Pericardium (tissue), 1 donor: ENCODE measurements around a stretch of chr10.

DNA sequence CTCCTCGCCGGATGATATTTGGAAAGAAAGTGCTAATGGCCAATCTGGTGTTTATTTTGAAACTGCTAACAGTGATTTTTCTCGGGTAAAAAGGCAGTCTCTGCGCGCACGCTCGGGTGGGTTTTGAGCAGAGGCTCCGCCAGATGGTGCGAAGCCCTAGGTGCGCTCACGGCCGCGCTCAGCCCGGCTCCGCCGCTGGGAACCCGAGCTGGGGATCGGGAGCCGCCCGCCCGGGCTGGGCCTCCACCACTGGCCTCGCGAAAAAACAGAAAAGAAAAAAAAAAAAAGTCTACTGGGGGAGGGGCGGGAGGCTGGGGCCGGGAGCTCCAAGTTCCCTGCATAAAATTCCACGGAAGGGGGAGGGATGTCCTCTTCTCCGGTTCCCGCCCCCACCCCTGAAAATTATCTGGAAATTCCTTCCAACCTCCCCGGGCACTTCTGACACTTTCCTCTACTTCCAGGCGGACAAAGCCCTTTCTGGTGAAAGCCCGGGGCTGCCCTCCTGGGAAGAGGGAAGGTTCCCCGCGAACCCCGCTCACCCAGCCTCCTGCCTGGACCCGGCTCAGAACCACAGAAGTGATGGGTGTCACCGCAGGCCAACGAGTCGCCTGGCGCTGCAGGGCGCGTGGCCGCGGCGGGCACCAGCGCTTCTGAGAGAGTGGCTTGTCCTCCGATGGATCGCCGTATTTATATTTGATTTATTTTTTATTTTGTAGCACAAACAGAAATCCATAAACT is 4.1 kb downstream of the EBF3 start:
- RRBS, result 6% methylated on average over 23 of the region's 48 CpGs

DNA sequence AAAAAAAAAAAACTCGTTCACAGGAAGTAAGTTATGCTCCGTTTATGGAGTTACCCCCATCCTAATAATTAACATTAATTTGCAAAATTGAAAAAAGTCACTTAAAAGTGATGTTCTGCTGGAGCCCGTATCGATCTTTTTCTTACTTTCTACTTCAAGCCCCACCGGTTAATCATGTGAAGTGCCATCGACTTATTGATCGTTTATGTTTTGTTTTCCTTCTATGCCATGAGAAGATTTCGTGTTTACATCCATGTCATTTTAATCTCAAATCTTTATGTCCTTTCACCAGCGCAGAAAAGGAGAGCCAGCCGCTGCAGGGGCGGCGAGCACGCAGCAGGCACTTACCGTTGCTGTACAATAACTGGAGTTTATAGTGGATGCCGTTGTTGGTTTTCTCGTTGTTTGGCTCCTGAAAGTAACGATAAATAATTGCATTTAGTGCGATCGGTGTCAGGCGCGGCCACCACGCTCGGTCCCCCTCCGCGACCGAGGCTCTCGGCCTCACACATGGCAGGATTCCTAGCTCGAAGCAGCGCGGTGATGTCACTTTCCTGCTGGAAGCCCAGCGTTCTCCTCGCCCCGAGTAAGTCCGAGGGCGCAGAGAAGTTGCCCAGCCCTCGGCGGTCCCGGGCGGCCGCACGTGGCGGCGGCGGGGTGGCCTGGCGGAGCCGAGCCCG is 1.3 kb downstream of the EBF3 start:
- RRBS, result 4% methylated on average over 8 of the region's 47 CpGs

DNA sequence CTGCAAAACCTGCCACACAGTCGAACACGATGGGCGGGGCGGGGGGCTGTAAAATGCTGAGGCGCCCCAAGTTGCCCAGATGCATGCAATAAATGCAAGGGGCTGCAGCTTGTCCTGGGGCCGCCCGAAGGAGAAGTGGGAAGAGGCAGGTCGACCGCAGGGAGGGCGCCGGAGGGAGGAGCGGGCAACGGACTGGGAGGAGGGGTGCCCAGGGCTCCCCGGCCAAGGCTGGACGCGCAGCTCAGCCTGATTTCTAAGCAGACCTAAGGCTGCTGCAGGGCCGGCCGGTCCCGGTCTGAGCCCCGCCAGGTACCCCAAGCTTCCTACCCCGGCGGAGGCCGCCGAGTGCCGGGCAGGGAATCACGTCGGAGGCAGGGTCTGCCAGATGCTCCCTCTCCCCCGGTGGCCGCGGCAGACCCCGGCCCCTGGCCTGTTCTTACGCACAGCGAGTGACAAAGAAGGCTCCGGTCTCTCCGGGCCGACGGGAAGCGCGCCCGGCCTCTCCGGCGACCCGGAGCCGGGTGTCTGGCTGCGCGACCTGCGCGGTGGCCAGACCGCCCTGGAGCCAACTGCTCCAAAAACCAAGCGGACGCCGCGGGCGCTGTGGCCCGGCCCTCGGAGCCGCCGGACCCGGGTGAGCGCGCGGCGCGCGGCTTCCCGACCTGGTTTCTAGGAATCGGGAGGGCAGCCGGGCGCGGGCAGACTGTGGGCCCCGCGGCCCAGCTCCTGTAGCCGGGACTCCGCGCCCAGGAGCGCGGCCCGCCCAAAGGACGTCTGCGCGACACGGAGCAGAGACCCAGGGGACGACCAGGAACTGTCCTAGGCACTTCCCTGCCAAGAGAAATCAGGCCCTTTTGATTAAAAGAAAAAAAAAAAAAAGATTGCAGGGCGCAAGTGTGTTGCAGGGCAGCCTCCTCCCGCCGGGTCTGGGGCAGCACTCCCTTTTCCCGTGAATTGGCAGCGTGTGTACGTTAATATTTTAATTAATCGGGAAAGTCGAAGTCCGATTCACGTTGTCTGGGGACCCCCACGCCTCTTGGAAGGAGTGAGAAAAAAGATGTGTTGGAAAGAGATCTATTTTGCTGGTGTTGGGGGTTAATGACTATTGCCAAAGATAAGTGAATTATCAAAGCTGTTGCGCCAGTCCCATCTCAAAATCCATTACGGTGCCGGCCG is 949 bp upstream of the EBF3 start:
- RRBS, result 6% methylated on average over 41 of the region's 98 CpGs

DNA sequence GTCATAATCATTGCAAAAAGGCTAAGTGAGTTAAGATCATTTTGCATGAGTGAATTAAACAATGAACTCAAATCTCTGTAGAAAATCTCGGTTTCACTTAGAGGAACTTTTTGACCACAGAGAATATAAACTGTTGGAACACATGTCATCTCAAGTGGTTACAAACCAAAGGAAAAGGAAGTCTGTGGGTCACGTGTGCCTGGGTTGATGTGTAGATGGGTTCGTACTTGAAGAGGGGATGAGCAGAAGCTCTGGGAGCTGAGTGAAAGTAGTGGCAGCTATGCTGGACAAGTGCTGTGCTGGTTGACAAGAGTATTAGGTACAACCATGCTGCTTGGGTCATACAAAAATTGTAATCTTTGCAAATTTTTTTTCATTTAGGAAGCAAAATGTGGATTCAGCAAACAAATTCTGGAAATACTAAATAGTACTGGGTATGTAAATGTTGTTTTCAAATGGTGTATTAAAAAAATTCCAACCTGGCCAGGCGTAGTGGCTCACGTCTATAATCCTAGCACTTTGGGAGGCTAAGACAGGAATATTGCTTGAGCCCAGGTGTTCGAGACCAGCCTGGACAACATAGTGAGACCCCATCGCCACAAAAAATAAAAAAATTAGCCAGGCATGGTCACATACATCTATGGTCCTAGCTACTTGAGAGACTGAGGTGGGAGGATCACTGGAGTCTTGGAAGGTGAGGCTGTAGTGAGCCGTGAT is 35.2 kb downstream of the GLRX3 start:
- RRBS, result no CpG with 5 or more reads among the region's 8 CpGs

DNA sequence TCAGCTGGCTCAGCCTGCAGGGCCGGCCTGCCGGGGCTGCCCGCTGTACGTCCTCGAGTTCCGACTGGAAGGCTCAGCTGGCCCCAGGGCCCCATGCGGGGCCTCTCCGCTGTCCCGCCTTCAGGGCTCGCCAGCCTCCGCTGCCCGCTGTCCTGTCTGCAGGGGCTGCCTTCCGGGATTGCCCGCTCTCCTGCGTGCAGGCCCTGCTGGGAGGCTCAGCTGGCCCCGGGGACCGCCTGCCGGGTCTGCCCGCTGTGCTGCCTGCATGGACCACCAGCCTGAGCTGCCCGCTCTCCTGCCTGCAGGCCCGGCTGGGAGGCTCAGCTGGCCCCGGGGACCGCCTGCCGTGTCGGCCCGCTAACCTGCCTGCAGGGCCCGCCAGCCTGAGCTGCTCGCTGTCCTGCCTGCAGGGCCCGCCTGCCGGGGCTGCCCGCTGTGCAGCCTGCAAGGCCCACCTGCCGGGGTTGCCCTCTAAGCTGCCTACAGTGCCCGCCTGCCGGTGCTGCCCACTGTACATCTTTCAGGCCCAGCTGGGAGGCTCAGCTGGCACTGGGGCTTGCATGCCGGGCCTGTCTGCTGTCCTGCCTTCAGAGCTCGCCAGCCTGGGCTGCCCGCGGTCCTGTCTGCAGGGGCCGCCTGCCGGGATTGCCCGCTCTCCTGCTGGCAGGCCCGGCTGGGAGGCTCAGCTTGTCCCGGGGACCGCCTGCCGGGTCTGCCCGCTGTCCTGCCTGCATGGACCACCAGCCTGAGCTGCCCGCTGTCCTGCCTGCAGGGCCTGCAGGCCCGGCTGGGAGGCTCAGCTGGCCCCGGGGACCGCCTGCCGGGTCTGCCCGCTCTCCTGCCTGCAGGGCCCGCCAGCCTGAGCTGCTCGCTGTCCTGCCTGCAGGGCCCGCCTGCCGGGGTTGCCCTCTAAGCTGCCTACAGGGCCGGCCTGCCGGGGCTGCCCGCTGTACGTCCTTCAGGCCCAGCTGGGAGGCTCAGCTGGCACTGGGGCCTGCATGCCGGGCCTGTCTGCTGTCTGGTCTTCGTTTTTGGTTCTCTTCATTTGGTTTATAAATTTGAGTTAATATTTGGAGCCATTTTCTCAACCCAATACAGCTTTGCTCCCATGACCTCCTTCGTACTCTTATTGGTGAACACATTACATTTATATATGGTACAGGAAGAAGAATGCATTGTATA is 165.1 kb downstream of the GLRX3 start:
- RRBS, result 56% methylated on average over 16 of the region's 63 CpGs

DNA sequence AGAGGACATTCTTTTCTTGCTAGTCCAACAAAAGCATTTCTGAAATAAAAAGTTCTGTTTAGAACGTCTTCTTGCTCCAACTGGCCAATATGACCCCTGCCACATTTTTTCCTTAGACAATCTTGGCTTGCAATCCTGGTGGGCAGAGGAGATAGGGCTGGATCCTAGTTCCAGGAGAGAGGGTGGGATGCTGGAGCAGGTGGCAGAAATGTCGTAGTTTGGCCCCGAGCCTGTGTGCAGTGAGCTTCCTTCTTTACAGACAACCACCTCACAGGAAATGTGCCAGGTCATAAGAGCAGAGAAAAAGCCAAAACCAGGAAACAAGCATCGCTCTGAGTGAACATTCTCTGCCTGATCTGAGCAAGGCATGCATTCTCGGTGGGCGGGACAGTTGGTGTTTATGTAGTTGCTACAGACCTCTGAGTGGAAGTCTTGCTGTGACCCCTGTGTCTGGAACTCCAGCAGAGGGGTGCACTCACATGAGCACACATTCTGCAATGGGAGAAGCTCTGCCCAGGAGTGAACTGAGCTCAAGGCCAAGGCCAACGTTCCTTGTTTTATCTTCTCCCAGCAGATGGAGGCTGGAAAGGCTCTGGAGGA is 230.2 kb downstream of the TCERG1L start:
- RRBS, result no CpG with 5 or more reads among the region's 7 CpGs

GRCh38 chr10:131139707-131139906 is 171.9 kb downstream of the TCERG1L start:
- RRBS, result no CpG with 5 or more reads among the region's 2 CpGs

DNA sequence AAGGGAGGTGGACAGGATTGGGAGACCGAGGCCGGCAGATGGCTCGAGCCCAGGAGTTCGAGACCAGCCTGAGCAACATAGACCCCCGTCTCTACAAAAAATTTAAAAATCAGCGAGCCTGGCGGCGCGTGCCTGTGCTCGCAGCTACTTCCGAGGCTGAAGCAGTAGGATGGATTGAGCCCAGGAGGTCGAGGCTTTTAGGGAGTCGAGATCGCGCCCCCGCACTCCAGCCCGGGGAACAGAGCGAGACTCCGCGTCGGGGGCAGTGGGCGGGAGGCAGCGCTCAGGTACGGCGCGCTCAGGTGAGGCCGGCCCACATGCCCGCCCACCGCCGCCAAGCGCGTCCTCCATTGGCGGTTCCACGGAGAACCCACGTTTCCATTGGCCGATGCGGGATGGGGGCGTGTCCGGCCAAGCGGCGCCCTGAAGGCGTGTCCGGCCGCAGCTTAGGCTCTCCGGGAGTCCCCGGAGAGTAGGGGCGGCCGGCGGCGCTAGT is 519 bp upstream of the PPP2R2D start:
- RRBS, result no CpG with 5 or more reads among the region's 50 CpGs

DNA sequence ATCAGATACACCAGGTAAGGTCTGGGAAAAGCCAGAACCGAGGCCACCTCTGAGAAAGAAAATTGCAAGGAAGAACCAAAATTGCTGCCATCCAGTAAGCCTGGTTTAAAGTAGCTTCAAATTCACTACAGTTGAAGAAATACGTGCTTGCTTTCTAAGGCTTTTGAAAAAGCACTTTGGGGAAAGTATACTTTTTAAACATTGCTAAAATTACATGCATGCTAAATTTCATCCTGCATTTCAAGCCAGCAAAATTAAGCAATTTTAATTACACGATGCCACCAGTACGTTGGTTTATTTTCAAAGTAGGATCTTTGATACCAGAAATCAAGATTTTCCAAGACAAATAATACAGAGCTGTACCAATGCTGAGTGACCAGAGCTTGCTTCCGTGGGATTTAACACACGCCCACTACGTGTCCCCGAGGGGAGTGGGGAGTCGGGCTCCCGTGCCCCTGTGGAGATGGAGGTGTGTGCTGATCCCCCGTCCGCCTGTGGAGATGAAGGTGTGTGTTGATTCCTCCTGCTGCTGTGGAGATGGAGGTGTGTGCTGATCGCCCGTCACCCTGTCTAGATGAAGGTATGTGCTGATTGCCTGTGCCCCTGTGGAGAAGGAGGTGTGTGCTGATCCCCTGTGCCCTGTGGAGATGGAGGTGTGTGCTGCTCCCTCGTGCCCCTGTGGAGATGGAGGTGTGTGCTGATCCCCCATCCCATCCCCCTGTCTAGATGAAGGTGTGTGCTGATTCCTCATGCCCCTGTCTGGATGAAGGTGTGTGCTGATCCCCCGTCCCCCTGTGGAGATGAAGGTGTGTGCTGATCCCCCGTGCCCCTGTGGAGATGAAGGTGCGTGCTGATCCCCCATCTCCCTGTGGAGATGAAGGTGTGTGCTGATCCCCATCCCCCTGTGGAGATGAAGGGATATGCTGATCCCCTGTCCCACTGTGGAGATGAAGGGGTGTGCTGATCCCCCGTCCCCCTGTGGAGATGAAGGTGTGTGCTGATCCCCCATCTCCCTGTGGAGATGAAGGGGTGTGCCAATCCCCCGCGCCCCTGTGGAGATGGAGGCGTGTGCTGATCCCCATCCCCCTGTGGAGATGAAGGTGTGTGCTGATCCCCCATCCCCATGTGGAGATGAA is 24.6 kb downstream of the BNIP3 start:
- RRBS, result no CpG with 5 or more reads among the region's 22 CpGs

DNA sequence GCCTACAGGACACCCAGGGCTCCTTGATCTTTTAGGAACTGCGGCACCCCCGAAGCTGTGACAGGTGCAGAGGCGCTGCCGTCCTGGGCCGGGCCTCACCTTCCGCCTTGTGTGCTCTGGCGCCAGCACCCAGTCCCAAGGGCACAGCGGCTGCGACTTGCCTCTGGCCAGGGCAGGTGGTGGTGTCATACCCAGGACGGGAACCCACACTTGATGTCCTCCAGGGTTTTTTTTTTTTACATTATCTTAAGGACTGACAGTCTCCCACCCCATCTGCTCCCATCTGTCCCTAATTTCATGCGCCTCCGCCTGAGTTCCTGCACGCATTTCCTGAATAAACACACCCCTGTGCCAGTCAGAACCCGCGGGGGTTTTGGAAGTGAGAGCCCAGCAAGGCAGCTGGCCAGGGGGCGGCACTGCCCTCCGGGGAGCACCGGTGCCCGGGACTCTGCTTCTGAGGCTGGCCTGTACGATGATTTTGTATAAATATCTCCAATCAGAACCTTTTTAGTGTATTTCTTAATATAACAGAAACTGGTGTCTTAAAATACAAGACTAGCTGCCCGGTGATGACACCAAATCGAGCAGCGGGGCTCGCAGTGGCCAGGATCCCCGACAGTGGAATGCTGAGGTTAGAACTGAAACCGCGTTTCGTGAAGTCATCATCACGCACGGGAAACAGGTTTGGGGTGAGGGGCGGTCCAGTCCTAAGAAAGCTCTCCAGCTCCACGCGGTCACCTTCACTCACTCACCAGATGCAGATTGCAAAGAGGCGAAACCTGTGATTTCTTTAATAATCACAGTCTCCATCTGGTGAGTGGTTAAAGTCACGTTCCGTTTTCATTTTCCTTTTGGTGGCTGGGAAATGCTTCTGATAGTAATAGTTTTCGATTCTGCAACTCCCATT is 19.9 kb downstream of the BNIP3 start:
- RRBS, result 63% methylated on average over 3 of the region's 37 CpGs

DNA sequence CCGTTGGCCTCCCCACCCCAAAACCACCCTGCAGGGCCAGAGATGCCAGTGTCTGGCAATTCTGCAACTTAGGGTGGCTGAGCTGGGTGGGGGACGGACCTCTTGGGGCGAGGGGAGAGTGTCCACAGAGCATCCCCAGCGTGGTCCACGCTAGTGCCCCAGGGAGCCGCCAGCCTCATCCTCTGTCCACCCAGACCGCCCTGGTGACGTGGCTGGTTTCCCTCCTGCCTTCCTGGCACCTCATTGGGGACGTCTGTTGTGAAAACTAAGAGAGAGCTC is 44.0 kb upstream of the DPYSL4 start:
- RRBS, result no CpG with 5 or more reads among the region's 9 CpGs

DNA sequence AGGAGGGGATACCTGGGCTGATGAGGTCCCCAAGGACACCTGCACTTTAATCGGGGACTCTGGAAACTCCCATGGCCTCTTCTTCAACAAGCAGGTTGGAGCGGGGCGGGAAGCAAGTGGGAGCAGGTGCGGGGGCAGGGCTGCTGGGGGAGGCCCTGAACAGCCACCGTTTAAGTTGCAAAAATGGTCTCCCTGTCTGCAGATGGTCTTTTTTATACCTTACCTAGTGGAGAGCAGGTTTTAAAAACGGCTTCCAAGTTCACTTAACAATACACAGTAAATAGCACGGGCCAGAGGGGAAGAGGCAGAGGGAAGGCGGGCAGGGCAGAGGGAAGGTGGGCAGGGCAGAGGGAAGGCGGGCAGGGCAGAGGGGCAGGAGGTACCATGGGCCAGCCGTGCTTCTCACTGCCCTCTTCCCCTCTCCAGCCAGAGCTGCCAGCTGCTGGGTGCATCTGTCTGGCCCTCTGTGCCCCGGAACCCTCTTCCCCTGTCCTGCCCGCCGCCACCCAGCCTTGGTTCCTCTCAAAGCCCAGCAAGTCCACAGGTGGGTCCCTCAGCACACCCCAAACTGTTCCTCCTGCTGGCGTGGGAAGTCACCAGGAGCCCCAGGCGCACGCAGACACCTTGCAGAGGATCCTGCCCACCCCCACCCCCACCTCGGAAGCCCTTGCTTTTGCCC is 2.2 kb upstream of the PWWP2B start:
- RRBS, result no CpG with 5 or more reads among the region's 17 CpGs

- RRBS, result no CpG with 5 or more reads among the region's 8 CpGs
These were observed 52.2 kb downstream of the PWWP2B start for GRCh38 chr10:132449204-132449594.

DNA sequence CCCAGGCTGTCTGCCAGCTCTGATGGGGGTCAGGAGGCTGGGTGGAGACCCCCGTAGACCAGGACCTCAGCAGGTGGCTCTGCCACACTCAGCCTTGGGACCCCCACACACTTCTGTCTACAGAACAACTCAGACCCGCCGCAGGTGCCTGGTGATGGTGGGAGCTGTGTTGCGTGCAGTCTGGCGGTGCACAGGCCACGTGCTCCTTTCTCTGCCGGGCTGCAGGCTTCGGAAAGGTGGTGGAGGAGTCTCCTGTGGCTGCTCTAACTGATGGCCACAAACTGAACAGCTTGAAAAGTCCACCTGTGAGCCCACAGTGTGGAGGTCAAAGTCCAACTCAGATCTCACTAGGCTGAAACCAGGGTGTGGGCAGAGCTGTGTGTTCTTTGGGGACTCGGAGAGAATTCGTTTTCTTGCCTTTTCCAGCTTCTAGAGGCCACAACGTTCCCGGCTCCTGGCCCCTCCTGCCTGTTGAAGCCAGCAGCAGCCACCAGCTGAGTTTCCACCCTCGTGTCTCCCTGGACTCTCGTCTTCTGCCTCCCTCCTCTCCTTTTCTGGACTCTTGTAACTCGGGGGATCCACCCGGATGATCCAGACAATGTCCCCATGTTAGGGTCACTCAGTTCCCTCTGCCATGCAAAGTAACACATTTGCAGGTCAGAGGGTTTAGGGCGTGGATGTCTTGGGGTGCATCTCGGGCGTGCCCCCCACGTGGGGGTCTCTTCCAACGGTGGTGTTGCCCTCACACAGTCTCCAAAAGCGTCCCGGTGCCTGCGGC is 62.6 kb downstream of the PWWP2B start:
- RRBS, result no CpG with 5 or more reads among the region's 24 CpGs

- RRBS, result 26% methylated on average over 7 of the region's 14 CpGs
These were observed 18.6 kb upstream of the INPP5A start for GRCh38 chr10:132519015-132519446.

DNA sequence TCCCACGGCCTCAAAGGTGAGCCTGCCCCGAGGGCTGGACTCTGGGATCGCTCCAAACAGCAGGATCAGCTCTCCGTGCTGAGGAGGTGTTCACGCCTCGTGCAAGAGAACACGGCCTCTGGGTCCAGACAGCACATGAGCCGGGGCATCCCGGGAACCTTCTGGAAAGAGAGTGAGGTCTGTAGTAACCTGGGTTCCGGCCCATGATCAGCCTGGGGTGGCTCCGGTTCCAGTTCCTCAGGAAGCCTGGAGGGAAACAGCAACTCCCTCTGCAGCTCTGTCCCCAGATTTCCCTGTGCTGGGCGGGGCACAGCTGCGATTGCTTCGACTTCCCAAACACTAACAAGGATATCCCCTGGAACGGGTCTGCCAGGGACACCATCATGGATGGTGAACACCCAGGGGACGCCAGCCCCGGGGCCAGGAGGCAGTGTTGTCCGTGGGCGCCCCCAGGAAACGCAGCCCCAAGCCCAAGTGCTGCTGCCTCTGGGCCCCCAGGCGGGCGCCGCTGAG is 18.0 kb upstream of the INPP5A start:
- RRBS, result no CpG with 5 or more reads among the region's 23 CpGs

- RRBS, result 16% methylated on average over 6 of the region's 23 CpGs
These were observed 7.1 kb downstream of the INPP5A start for GRCh38 chr10:132544664-132545200.

- RRBS, result no CpG with 5 or more reads among the region's 25 CpGs
These were observed 13.7 kb downstream of the INPP5A start for GRCh38 chr10:132550894-132552166.

DNA sequence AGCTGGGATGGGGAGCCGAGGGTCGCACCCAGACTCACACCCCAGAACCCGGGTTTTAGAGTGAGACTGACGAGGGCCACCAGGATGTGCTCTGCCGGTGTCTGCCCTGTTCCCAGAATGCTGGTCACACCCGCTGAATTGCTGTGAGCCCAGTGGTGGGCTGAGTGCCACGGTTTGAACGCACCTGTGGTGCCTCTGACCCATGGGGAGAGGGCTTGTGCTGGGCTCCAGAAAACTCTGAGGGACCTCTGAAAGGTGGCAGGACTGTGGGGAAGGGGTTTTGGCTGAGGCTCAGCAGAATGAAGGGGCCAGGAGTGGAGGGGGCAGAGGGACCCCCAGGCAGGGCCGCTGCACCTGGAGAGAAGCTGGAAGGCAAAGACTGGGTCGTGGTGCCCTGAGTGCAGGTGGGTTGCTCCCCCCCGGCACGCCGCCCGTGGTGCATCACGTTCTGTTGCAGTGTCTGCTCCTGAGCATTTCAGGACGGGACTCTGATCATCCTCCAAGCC is 39.3 kb downstream of the INPP5A start:
- RRBS, result 100% methylated on average over 1 of the region's 16 CpGs

- RRBS, result 36% methylated on average over 2 of the region's 14 CpGs
These were observed 41.9 kb downstream of the INPP5A start for GRCh38 chr10:132579371-132580033.